ENCODE results near the genes NOP53, DBP, CA11, NTN5, FUT2, PPP1R15A and FTL.

DNA sequence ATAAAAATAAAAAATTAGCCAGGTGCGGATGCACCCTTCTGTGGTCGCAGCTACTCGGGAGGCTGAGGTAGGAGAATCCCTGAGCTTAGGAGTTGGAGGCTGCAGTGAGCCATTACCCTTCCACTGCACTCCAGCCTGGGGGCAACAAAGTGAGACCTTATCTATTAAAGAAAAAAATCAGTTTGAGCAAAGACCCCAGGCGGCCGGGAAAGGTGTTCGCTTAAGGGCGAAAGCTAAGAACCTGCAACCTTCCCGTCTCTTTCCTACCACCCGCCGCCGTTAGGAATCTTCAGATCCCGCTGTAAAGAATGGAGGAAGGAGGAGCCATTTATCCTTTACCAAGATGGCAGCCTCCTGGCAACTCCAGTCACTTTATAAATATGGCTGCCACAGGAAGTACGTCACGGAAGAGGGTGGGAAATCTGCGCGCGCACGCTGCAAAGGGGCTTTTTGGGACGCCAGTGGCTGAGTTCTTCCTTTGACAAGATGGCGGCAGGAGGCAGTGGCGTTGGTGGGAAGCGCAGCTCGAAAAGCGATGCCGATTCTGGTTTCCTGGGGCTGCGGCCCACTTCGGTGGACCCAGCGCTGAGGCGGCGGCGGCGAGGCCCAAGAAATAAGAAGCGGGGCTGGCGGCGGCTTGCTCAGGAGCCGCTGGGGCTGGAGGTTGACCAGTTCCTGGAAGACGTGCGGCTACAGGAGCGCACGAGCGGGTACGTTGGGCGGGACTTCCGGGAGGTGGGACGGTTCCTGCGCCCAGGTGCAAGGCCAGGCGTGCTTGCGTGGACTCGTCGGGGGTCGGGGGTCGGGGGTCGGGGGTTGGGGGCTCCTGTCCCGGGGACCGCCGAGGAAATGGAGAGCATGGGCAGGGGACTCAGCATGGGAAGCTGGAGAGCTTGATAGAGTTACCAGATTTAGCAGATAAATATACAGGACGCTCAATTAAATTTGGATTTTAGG is at the start of gene NOP53:
Gene NOP53, plus strand, starts transcription at position 473 of the 957 bp plus-strand sequence.
- PRO-cap: unidirectional peak, plus-strand start at position 478 of the sequence; unidirectional peak, plus-strand start at position 527 of the sequence

GRCh38 chr19:47781941-47782467 is 3.5 kb downstream of the SELENOW start:
- PRO-cap: no peak

- PRO-cap: no peak
Observed at GRCh38 chr19:48170859-48171597, 548 bp downstream of the ZSWIM9 start.

DNA sequence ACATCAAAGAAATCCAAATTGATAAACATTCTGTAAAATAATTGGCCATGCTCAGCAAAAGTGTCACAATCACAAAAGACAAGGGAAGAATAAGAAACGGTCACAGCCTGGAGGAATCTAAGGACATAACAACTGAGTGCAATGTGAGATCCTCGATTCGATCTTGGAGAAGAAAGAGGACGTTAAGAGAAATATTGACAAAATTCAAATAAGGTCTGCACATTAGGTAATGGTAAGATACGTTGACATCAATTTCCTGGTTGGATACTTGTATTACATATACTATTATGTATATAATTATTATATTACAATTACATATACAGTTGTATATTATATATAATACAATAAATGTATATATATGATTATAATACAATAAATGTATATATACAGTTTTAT is 1.1 kb upstream of the CARD8 start:
- PRO-cap: no peak

- PRO-cap: no peak
Observed at GRCh38 chr19:48258195-48258685, 2.5 kb upstream of the CARD8 start.

- PRO-cap: no peak
Observed at GRCh38 chr19:48399163-48399351, 5.6 kb downstream of the GRIN2D start.

DNA sequence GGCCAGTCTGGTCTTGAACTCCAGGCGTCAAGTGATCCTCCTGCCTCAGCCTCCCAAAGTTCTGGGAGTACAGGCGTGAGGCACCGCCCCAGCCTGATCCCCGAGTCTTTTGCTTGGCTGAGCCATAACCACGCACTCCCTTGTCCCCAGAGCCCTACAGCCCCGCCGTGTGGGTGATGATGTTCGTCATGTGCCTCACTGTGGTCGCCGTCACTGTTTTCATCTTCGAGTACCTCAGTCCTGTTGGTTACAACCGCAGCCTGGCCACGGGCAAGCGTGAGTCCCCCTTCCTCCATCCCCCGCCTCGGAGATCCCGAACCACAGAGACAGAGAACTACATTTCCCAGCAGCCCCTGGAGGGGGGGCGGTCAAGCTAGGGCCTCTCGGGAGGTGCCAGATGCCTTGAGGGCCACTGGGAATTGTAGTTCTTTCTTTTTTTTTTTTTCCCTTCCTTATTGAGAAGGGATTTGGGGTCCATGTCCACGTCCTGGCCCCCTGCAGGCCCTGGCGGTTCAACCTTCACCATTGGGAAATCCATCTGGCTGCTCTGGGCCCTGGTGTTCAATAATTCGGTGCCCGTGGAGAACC is 25.7 kb downstream of the GRIN2D start:
- PRO-cap: no peak

DNA sequence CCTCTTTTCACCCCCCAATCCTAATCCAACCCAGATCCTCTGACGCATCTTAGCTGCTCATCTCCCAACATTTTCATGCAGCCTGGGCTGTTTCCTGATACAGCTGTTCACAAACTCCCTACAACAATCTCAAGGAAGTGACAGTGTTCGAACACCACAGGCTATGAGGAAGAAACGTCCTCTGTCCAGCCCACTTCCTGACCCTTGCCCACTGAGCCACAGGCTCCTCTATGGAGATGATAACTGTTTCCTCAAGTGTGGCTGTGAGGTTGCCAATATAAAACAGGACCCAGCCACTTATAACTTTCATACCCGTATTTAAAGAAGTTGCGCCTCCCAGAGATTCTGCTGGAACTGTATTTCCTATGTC is 16.2 kb downstream of the LMTK3 start:
- PRO-cap: no peak

- PRO-cap: unidirectional peak, minus-strand start at chr19:48637321; bidirectional peak, plus-strand start at chr19:48637770, minus-strand start at chr19:48637525
Observed at GRCh38 chr19:48637234-48637750, at the start of gene DBP. DBP (minus strand) TSS chr19:48637379.

DNA sequence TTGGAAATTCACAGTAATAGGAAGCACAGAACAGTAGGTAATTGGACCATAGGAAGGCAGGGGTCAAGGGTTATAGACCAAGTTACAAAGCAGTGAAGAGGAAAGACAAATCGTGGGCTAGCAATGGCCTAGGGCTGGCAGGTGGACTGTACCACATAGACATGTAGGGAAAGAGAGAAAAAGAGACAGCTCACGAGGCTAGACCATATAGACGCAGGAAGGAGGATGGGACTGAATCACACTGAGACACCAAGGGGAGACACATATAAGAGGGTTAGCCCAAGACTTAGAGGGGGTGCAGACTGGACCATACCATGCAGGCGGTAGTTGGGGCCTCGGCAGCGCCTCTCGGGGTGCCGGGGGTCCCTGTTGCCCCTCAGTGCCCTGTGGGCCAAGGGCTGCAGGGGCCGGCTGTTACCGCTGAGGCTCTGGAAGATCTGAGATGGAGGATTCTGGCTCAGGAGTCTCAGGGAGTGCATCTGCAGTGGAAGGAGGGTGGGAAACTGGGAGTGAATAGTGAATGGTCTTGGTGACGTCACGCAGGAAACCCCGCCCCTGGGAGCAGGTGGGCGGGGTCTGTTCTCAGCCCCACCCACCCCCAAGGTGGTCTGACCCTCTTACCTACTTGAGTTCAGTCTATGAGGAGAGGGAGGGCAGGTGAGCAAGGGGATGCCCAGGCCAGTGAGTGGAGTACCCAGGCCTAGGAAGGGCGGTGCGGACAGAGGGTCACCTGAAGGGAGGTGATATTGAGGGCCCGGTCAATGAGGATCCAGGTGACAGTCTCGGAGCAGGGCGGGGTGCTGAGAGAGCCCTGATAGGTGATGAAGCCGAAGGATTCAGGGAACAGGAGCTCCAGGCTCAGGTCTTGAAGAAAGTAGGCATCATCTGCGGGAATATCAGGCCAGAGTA is 1.6 kb upstream of the DBP start:
- PRO-cap: no peak

GRCh38 chr19:48645644-48646556 is at the start of gene CA11:
CA11 (minus strand) TSS chr19:48646187.
- PRO-cap: bidirectional peak, plus-strand start at chr19:48646741, minus-strand start at chr19:48646377

GRCh38 chr19:48672728-48673259 is at the start of gene NTN5:
NTN5 (minus strand) TSS chr19:48673017.
- PRO-cap: no peak

DNA sequence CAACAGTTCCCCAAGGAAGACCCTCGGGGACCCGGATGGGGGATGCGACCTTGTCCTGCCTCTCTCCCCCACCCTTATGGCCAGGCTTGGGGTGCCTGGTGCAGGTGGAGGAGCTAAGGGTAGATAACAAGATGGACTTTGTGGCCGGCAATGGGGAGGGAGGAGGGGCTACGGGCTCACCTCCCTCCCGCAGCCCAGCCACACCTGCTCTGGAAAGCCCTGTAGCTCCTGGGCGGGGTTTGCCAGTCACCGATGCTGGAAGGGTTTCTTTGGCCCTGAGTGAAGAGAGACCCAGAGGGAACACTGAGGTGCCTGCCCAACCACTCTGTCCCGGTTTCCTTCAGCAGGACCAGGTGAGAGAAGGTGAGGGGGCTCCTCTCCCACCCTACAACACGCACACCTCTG is at the start of gene FUT2:
Gene FUT2, plus strand, starts transcription at position 245 of the 405 bp plus-strand sequence.
- PRO-cap: no peak

GRCh38 chr19:48807669-48808533 is 2.9 kb downstream of the BCAT2 start:
- PRO-cap: no peak

GRCh38 chr19:48836774-48837514 is 653 bp upstream of the HSD17B14 start:
- PRO-cap: bidirectional peak, plus-strand start at chr19:48837291, minus-strand start at chr19:48837185

DNA sequence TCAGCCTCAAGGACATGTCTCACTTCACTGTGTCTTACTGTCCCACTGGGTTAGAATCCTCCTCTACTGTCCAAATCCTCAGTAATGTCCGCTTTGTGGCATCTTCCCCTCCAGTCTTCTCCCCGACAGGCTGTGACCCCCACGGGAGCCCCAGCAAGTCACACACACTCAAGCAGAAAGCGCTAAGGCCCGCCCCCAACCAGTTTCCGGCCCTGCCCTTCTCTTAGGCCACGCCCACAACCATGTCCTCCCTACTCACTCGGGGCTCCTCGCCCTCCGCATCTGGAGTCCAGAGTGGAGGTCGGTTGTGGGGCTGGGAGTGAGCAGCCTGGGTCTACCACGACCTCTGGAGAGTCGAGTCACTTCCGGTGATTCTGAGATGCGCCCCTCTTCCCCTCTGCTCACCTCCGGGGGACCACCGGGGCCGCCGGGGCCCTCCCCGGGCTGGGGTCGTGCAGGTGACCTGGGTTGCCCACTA is 9.2 kb downstream of the PLEKHA4 start:
- PRO-cap: no peak

- PRO-cap: bidirectional peak, plus-strand start at chr19:48872421, minus-strand start at chr19:48872186
Observed at GRCh38 chr19:48872023-48872266, 276 bp upstream of the PPP1R15A start.

GRCh38 chr19:48872267-48872856 is at the start of gene PPP1R15A:
PPP1R15A (plus strand) TSS chr19:48872421.
- PRO-cap: bidirectional peak, plus-strand start at chr19:48872421, minus-strand start at chr19:48872186

GRCh38 chr19:48894953-48895279 is 3.6 kb downstream of the TULP2 start:
- PRO-cap: no peak

GRCh38 chr19:48964652-48965518 is at the start of gene FTL:
FTL (plus strand) TSS chr19:48965309.
- PRO-cap: bidirectional peak, plus-strand start at chr19:48965309, minus-strand start at chr19:48965111